Metastatic Pancreatic Carcinoma in the Ovary (tissue), 1 donor: ENCODE data around the gene ADO.

GRCh38 chr10:59903814-59904399 lies 2.4 kb downstream of the CCDC6 start:
- PRO-cap: no peak

DNA sequence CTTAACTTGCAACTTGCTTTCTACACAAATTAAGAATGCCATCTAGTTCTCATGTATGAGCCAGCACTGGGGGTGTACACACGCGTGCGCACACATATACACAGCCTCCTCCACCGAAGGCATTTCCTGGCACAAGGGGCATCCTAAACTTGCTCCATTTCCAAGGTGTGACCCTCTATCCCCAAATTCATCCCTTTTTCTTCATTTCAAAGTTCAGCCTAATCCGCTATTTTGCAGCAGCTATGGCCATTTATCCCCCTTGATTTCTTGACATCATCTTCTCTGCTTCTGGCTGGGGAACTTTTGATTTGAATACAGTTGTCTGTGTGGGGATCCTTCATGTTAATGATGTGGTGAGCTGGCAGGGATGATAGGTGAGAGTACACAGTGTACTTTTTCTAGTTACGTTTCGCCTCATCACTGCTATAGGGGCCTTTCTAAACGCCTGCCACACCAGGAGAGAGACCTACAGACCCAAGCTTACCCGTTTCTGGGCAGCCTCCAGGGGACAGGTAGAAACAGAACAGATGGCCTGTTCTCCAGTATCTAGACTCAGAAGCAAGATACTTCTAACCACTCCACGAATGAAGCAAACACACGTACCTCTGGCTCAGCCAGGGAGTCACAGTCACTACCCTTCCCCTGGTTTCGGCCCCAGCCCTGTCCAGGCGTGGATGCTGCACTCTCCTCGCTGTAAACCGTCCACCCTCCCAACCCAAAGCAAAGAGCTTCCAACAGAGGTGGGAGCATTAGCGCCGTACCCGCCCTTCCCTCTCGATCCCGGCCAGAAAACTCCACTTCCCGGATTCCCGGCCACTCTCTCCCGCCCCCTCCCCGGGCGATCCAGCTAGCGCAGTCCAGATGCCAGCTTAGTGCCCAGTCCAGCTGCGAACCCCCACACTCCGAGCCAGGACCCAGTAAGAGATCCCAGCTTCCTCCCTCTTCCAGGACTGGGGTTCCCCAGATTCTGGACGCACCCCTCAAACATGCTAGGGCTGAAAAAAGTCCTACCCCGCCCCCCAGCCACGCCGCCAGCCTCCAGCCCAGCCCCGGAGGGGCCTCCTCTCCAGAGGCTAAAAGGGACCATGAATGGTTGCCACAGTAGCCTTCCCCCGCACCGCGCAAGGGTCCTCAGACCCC lies 1.2 kb downstream of the CCDC6 start:
- PRO-cap: unidirectional peak, plus-strand start at position 417 of the sequence; bidirectional peak, plus-strand start at position 872 of the sequence, minus-strand start at position 700 of the sequence

DNA sequence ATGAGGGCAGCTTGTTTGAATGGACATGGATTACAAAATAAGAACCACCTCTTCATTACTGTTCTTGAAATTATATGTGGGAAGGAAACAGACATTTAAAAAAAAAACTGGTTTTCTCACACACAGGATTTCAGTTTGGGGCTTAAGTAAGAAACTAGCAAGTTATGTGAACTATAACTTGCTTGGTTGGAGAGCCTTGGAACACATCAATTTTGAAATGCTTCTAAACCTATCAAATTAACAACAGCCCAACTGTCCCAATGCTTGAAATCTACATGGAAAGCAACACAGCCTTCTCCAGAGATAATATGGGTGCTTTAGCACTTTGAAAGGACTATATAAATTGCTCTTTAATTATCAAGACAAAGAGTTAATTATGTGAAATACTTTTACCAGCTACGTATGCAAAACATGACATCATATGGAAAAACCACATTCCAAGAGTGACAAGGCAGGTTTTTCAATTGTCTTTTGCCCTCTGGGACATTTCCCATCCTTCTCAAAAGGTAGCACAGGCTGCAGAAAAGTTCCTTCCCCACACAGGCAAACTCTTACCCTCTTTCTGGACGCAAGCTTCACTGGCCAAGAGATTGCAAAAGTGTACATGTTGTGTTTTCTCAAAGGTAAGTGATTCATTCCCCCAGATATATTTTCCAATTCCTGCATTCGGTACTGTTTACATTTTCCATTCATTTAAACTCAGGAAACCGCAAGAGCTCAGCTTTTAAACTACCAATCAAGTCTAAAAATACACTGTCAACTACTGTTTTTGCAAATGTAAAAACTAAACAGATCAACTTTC lies 233.3 kb upstream of the CCDC6 start:
- PRO-cap: no peak

- PRO-cap: no peak
Measured at GRCh38 chr10:60144799-60145371, 238.5 kb upstream of the CCDC6 start.

DNA sequence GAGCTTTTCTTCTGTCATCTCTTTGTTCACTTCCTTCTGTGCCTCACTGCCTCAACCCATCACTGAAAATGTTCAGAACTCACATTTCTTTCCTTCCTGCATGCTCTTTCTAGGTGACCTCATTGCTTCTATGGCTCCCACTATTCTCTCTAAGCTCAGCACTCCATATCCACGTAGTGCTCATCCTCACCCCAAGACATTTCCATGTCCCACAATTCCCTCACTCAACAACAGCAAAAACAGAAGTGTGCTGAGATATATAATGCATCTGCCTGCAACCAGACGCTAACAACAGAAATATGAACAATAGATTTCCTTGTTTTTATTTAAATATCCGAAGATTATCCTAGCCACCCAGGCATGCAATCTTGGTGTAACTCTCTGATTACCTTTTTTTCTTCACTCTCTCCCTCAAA lies 104.1 kb downstream of the ANK3 start:
- PRO-cap: no peak

GRCh38 chr10:60353630-60354109 lies 36.0 kb downstream of the ANK3 start:
- PRO-cap: no peak

DNA sequence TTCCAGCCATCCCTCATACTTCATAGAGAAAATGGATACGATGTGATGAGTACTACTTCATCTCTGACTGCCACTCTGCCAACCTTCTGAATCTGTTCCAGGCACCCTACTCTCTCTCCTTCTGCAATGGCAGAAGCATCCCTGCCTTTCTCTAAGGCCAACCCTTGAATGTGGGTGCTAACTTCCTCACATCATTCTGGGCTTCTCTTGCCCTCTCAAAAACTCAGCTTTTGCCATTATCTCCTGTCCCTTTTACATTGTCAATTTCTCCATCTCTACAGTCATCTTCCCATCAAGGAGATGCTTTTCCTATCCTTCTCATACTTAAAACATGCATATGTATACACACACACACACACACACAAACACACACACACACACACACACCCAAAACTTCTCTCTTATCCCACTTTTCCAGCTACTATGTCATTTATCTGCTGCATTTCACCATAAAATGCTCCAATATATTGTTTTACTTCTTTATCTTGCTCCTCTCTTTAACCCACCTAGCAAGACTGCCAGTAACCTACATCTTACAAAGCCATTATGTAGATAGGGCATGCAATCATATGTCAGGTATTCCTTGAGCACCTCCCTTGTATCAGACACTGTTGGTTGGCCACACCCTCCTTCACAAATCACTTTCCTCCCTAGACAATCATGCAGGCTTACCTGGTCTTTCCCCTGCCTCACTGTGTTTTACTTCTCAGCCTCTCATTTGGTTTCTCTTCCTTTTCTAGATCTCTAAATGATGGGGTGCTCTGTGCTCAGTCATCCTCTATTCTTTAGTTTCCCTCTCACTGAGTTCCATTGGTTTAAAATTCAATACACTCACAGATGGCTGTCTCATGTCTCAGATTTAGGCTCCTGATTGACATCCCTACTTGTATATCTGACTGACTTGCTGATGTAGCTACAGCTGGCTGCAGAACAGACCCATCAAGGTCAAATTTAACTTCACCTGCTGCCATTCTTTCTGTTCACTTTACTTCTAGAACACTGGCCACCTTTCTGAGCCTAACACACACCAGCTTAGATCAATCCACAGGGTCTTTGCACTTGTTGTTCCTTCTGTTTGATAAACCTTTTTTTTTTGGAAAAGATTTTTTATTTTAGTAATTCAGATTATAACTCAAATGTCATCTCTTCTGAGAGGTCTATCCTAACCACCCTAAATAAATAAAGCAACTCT lies 31.5 kb downstream of the ANK3 start:
- PRO-cap: no peak

GRCh38 chr10:60708597-60709063 lies 69.6 kb upstream of the CDK1 start:
- PRO-cap: no peak

DNA sequence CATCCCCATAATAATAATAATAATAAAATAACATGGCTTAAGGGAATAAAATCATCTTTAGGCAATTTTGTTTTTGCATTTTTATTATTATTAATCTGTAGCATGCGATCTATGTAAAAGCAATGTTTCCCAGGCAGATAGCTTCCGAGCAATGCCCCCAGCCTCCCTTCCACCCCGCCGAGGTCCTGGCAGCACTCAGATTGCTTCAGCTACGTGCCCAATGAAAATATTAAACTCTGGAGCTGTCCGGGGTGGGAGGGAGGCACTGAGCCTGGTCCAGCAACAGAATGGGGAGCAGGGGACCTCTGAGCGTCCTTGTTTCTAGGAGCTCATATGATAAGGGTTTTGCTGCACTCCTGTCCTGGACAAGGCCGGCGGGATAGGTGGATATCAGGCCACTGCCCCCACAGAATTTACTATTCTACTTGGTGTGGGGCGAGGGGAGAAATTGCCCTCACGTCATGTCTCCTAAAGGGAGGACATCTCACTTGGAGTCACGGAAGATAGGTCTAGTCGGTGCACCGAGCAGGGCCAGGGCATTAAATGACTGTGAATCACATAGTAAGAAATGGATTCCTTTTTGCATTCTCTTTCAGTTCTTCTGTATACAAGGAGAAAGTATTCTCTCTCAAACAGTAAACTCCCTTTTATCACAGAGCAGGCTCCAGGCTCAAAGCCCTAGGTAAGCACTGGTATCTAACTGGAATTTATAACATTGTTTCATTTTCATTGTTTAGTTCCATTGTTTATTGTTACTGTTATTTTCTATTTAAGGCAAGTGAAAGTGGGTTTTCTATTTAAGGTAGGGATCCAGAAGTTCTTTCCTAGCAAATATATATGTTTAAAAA lies 44.3 kb upstream of the CDK1 start:
- PRO-cap: no peak

DNA sequence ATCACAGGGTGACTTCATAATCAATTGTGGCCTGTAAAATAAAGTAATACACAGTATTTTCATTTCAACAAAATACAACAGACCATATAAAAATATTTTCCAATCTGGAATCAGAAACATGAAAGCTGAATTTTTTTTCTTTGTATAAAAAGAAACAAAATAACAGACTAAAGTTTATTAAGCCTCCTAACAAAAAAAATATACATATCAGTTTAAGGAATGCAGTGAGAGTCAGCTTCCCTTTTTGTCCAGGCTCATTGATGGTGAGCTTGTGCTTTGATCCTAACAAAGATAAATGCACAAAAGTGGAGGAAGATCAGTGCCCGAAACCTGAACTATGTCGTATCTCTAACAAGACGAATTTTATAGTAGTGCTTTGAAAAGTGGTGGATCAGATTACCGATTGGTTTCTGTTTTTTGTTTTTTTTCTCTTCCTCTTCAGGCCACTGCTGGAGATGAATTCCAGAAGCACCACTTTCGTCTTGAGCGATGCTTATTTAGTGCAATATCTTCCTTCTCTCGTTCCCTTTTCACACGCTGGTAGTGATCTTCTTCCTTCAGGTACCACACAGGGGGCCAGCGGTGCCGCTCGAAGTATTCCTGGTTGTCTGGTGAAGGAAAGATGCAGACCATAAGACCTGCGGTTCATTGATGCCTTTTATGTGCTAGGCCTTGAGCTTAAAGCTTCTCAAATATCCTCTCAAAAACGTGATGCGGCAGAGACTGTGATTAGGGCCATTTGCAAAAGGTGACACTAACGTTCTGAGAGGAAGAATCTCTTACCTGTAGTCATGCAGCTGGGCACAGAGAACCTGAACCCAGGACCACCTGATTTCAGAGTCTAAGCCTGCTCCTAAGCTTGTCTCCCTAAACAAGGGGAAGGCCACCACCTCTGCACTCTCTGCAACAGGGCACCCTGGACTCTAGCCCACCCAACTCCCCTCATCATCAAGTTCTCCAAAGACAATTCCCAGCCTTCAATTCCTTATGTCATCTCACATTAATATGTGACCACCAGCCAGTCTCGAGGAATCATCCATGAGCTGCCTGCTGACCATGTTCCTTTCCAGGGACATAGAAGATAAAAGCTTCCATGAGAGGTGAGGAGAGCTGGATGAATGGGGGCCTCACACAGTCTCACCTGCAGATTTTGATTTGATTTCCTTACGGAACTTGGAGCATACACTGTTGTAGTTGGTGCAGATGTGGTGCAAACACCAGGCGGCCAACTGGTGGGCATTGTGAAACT lies 72.5 kb downstream of the RHOBTB1 start:
- PRO-cap: no peak

GRCh38 chr10:60874824-60875164 lies 69.2 kb downstream of the RHOBTB1 start:
- PRO-cap: no peak

- PRO-cap: bidirectional peak, plus-strand start at chr10:61897185, minus-strand start at chr10:61897072
Measured at GRCh38 chr10:61896956-61897403, 4.5 kb upstream of the ARID5B start.

- PRO-cap: no peak
Measured at GRCh38 chr10:61942862-61943611, 41.5 kb downstream of the ARID5B start.

DNA sequence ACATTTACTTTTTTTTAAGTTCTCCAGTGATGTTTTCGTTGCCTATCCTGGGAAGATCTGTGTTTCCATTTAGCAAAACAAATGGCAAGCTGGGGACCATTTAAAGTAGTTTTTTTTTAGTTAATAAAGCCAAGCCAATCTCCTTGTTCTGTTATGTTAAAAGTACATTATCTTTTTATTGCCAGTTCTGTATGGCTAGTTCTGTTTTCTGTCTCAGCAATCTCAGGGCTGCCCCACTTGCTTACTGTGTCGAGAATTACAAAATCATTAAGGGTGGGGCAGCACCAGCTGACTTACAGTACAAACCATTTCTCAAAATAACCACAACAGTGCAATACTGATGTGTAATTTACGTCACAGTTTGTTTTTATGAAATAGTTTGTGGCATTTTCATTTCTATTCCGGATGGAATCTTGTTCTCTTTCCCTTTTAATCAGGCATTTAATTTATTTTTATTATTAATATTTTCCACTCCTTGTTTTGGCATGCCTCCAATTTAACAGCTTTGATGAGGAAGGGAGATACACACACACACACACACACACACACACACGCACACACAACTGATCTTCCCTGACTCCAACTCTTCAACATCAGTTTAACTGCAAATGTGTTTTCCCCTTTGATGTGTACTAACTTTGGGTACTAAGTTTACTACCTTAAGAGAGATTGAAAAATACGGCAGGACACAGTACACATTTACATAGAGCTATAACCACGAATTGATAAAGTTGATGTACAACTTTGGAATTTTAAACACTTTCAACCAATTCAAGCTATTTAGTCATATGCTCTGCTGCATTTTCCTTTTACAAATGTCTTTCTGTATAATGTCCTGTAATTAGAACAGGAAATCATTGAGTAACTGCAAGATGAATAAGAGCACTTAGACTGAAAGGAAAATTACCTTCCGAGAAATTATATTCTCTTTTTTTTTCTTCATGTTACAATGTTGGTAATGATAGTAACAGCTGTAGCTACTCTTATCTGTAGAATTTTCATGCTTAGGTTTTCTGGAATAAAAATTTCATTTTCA lies 91.4 kb downstream of the ARID5B start:
- PRO-cap: no peak

- PRO-cap: no peak
Measured at GRCh38 chr10:62059563-62060073, 158.1 kb downstream of the ARID5B start.

- PRO-cap: no peak
Measured at GRCh38 chr10:62082407-62083230, 181.1 kb downstream of the ARID5B start.

DNA sequence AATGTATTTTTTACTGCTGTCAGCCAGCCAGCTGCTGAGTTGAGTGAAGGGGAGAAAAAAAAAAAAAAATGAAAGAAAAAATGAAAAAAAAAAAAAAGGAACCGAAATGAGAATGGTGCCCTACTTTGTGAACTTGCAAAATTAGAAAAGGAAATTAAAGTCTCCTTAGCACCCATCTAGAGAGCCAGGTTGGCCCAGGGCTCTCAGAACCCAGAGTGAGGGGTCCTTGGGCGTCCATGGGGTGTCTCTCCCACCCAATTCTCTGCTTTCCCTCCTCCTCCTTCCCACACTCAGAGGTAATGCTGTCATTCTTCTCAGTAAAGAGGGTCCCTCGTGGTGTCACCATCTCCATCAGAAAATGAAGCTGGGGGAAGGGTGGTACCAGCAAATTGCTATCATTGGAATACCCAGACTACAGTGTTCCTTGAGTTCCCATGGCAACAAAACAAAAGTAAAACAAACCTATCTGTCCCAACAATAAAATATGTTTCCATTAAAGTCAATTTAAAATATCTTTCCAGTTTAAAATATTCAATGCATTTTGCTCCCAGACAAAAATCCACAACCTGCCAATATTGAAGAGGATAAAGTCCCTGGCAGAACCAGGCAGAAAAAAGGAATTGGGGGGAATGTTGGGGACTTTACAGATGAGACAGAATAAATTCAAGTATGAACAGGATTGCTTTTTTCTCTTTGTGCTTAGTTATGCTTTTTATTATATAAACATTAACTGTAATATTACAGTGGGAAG lies 181.9 kb downstream of the ARID5B start:
- PRO-cap: no peak

DNA sequence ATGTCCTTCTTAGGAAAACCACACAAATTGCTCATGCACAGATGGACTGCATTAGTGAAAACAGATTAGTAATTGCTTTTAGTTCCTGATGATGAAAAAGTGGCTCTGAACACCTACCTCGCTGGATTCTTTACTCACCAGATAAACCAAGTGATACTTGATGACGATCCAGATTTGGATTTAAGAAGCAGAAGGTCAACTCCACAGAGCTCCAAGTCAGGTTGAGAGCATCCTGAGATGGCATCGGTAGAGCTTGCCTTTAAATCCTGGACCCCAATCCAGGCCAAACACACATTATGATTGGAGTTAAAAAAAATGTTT lies 59.2 kb downstream of the ZNF365 start:
- PRO-cap: no peak

DNA sequence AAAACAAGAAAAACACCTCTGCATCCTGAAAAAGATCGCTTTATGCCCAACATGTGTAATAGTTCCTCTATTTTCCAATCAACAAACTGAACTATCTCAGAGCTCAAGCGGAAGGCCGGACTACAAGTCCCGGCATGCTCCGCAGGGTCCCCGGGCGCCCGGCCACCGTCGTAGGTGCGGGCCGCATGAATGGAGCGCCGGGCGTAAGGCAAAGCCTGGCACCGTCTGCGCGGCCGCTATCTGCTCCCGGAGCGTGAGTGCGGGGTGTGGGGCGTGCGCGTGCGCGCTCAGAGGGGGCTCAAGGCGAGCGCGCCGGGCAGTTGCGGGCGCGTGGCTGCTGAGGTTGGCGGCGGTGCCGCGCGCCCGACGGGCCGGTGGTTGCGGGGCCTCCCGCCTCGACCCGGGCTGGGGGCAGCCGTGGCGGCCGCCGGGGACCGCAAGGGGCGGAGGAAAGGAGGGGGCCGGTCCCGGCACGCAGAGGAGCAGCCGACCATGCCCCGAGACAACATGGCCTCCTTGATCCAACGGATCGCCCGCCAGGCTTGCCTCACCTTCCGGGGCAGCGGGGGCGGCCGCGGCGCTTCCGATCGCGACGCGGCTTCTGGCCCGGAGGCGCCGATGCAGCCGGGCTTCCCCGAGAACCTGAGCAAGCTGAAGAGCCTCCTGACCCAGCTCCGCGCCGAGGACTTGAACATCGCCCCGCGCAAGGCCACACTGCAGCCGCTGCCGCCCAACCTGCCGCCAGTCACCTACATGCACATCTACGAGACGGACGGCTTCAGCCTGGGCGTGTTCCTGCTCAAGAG lies at the start of gene ADO:
Gene ADO, plus strand, starts transcription at position 153 of the 806 bp plus-strand sequence.
- PRO-cap: bidirectional peak, plus-strand start at position 135 of the sequence, minus-strand start outside the sequence; bidirectional peak, plus-strand start at position 319 of the sequence, minus-strand start at position 227 of the sequence

DNA sequence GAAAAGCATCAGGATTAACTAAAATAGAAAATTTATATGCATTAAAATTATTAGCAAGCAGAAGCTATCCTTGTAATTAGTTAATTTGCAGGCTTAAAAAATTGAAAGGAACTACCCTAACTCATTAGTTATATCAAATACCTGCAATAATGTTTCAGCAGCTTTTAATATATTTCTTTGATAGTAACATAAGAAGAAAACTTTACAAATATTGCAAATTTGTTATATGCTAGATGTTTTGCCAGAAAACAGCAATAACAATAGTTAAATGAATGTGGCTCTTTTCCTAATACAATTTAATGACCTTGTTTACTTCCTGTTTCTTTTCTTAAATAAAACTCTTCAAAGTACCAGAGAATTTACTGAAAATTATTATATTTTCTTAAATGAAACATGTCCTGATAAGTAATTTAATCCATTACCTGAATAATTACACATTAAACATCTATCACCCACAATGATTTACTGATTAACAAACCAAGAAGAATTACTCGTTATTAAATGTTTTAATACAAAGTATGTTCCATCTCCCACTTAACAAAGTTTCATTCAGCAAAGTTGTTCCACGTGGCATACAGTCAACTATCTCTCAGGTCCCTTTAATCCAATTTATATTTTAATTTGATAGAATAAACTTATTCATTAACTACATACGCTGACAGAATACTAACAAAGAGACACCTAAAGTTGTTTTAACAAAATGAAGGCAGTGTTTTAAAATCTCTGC lies 86.5 kb downstream of the JMJD1C start:
- PRO-cap: no peak